ENCODE measurements around the gene DHX40.

DNA sequence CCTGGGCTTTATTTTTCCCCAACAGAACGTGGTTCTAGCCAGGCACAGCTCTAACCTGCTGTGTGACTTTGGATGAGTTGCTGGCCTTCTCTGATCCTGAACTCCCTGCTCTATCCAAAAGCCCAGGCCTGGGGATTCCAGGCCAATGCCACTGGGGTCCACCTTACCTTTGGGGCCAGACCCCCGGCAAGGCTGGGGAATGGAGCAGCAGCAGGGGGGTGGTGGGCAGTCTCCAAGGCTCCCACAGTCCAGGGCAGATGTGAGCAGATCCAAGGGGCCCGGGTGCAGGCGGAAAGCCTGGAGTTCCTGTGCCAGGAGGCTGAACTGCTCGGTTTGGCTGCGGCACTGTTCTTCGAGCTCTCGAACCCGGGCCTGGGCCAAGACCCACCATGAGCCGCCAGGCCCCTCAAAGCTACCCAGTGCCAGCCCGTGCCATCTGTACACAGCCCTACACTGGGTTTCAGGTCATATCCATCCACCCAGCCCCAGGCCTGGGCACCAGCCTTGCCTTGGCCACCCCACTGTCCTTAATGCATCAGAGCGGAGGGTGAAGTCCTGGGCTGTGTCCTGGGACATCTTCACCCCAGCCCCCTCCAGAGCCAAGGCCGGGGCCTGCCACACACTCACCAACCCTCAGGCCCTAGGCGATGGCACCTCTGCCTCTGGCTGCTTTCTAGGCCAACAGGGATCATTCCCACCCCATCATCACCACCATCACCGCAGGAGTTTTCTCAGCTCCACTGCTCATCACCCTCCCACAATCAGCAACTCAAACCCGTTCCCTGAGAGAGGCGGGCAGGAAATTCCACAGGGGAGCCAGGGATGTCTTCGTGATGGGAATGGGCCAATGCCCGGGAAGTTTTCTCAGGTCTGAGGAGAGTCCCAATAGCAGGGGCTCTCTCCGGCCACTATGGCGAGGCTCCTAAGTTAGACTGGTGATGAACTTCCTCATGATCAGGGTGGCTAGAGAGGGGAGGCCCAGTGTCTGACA lies 9.4 kb downstream of the TSPOAP1 start:
- RRBS = 97% methylated on average over 7 of the region's 21 CpGs

GRCh38 chr17:58327746-58328424 lies 710 bp downstream of the TSPOAP1 start:
- RRBS = no CpG with 5 or more reads among the region's 17 CpGs

GRCh38 chr17:58330994-58331853 lies 2.6 kb upstream of the TSPOAP1 start:
- RRBS = no CpG with 5 or more reads among the region's 23 CpGs

- RRBS = no CpG with 5 or more reads among the region's 9 CpGs
Measured at GRCh38 chr17:58343771-58344849, 7.9 kb downstream of the SUPT4H1 start.

- RRBS = no CpG with 5 or more reads among the region's 2 CpGs
Measured at GRCh38 chr17:58510037-58510309, 4.5 kb downstream of the MTMR4 start.

DNA sequence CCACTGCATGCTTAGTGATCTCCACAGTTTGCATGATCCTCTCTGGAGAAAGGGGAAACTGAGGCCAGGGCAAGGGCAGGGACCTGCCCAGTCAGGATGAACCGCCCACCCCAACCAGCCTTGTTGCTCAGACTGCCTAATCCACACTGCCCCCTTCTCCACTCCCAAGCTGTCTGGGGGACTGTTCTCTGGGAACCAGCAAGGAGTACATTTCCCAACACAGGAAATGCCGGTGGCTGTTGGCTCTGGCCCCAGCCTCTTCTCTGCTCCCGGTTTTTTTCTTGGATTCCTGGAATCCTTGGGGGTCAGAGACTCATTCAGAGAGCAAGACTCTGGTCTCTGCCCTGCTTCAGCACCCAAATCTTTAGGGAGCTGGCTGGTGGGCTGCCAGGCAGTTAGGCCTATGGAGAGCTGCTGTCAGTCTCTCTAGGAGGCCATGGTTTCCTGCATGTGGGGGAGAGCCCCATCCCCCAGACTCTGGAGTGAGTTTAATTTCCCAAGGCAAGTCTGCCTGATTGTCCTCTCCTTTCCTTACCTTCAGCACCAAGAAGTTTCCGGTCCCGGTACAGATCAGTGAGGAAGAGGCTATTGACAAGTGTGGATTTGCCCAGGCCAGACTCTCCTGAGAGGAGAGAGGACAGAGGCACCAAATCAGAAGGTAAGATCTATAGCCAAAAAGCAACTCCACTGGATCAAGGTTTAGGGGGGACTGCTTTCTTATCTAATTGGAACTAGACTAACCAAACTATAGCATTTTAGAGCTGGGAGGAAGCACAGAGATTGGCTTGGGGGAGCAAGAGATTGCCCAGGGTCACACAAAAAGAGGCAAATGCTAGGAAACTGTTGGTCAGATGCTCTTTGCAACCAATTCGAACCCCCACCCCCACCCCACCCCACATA lies 11.0 kb upstream of the MTMR4 start:
- RRBS = no CpG with 5 or more reads among the region's 6 CpGs

DNA sequence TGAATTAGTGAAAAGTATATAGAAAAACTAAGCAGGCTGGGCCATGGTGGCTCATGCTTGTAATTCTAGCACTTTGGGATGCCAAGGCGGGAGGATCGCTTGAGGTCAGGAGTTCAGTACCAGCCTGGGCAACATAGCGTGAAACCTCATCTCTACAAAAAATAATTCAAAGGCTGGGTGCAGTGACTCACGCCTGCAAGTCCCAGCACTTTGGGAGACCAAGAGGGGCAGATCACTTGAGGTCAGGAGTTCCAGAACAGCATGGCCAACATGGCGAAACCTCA lies 15.4 kb upstream of the TRIM37 start:
- RRBS = no CpG with 5 or more reads among the region's 5 CpGs

DNA sequence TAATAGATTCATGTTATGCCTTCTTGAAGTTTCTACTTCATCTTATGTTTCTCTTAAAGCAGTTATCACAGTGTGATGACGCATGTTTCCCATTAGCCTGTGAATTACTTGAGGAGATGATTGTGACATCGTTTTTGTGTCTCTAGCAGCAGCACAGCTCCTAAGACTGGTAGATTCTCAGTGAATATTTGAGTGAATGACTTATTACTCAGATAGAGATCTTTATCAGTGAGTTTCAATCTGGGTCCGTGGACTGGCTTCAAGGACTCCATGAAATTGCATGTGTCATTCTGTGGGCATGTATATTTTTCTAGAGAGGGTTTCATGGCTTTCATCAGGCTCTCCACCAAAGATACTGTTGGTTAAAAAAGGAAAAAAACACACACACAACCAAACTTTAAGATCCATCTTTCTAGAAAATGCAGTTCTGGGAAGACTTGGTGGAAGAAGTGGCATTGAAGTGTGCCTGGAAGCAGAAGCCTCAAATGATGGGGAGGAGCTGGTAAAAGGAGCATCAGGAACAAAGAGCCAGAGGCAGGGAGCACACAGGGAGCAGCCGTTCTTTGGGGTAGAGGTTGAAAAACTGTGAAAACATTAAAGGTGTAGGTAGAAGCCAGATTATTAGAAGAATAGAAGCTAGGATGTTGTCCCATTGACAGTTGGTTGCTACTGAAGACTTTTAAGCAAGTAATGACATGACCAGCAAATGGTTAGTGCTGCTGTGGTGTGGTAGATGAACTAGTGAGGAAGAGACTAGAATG lies 30.1 kb downstream of the YPEL2 start:
- RRBS = no CpG with 5 or more reads among the region's 4 CpGs

GRCh38 chr17:59422919-59423821 lies 91.7 kb downstream of the YPEL2 start:
- RRBS = no CpG with 5 or more reads among the region's 12 CpGs

DNA sequence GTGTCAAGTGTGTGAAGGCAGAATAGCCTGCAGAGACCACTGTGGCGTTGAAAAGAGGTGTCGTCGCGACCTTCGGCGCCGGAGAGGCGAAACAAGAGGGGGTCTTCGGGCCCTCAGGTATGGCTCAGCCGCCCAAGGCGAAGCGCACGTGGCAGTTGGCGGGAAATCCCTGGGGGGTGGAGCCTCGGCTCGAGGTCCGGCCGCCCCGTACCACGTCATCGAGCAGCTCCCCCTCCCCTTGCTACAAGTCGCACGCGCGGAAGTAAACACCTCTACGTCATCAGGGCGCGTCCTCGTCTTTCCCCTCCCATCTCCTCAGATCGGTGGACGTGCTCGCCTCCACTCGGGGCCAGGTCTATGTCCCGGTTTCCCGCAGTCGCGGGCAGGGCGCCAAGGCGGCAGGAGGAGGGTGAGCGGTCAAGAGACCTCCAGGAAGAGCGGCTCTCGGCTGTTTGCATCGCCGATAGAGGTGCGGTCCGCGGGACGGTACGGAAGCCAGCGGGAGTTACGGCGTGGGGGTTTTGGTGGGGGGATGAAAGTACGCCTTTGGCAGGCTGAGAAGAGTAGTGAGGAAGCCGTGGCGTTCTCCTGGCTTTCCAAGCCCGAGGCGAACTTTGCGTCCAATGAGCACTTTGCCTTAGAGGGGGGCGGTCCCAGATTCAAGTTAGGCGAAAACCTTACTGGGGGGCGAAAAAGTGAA lies at the start of gene DHX40:
TSS of gene DHX40 (plus strand) at position 296 of the 700 bp plus-strand sequence.
- RRBS = 97% methylated on average over 9 of the region's 61 CpGs

DNA sequence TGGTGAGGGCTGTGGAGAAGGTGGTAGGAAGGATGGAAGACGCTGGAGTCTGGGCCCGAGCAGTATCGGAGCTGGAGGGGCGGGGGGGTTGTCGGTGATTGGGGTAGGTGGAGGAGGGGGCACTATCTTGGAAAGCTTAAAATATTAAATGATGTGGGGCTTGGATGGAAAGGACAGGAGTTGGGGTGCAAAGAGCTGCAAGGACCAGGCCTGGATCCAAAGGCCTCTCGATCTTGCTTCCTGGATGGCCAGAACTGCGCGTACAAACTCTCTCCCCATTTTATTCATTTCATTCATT lies 446 bp downstream of the CLTC start:
- RRBS = no CpG with 5 or more reads among the region's 8 CpGs

DNA sequence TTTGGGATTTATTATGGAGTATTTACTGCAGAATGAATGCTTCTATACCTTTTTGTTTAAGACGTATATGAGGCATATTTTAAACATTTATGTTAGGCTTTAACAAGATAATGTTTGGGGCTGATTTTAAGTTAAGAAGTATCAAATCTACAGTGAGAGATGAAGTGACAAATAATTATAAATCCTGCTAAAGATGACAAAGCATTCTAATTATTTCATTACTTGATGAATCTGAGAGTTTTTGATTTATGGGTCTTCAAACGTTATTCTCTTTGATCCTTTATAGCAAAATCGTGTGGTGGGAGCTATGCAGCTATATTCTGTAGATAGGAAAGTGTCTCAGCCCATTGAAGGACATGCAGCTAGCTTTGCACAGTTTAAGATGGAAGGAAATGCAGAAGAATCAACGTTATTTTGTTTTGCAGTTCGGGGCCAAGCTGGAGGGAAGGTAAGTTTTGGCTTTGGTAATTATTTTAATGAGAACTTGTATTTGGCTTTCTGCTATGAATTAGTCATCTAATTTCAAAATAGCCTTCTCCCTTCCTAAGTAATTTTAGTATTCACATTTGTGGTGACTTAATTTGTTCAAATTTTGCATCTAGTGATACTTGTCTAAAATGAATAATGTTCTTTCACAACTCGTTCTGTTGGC lies 28.4 kb downstream of the CLTC start:
- RRBS = no CpG with 5 or more reads among the region's 6 CpGs

- RRBS = no CpG with 5 or more reads among the region's 3 CpGs
Measured at GRCh38 chr17:59857055-59857639, 35.6 kb downstream of the TUBD1 start.

- RRBS = no CpG with 5 or more reads among the region's 3 CpGs
Measured at GRCh38 chr17:59958597-59959544, 5.7 kb downstream of the RNFT1 start.

GRCh38 chr17:60037024-60037598 lies 41.6 kb downstream of the HEATR6 start:
- RRBS = no CpG with 5 or more reads among the region's 14 CpGs

- RRBS = no CpG with 5 or more reads among the region's 11 CpGs
Measured at GRCh38 chr17:60043592-60044146, 35.1 kb downstream of the HEATR6 start.

DNA sequence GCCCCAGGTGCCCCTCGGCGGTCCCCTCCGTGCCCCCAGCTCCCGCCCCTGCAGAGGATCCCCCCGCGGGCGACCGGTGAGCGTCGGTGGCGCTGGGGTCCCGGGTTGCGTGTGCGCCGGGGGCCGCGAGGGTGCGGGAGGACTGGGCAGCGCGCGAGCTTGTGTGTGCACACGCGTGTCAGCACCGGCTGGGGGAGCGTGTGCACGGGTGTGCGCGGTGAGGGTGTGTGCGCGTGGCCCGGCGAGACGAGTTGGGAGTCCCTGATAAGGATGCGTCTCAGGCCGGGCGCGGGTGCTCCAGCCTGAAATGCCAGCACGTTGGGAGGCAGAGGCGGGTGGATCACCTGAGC lies 313 bp downstream of the CA4 start:
- RRBS = 92% methylated on average over 22 of the region's 39 CpGs

DNA sequence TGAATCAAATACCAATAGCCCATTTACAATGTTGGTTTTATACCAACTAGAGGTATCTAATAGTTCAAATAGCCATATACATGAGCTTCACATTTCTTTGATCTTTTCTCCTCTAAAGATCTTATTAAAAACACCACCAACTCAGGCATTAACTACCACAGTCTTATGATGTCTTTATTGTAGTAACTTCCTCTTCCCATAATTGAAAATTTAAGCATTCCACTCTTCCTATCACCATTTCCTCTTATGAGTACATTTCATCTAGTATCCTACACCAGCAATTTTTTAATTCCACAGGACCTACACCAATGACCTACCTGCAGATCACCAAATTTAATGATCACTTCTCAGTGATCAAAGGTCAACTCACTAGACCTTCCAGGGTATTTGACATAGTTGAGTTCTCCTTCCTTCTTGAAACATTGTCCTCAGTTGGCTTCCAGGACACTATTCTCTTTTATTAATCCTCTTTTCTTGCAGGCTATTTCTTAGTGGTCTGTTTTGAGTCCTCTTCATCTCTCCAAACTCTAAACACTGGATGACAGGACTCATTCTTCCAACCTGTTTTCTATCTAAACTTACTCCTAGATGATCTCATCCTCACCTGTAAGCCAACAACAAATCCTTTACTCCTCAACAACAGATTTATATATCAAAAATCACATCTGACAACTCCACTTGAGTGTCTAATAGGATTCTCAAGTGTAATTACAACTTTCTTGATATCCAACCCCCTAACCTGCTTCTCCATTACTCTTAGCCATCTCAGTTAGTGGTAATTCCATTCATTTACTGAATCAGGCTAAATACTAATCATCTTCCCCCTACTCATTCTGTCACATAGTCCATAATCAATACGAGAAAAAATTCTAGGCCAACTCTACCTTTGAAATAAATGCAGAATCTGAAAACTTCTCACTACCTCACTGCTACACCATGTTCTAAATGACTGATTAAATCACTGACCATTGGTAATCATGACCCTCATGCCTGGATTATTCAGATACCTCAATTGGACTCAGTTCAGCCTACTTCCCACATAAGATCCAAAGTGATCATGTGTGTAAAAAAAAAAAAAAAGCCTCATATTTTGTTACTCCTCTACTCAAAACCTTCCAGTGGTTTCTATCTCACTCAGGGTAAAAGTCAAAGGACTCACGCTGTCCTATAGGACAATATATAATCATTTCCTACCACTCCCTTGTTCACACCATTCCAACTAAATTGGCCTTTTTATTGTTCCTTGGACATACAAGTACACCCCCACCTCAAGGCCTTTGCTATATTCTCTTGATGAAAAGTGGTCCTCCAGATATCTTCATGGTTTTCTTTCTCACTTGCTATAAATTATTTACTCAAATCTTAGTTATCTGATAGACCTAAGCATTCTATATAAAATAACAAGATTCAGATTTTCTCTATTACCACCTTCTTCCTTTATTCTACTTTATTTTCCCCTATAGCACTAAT lies 99.7 kb downstream of the USP32 start:
- RRBS = no CpG with 5 or more reads among the region's 2 CpGs

DNA sequence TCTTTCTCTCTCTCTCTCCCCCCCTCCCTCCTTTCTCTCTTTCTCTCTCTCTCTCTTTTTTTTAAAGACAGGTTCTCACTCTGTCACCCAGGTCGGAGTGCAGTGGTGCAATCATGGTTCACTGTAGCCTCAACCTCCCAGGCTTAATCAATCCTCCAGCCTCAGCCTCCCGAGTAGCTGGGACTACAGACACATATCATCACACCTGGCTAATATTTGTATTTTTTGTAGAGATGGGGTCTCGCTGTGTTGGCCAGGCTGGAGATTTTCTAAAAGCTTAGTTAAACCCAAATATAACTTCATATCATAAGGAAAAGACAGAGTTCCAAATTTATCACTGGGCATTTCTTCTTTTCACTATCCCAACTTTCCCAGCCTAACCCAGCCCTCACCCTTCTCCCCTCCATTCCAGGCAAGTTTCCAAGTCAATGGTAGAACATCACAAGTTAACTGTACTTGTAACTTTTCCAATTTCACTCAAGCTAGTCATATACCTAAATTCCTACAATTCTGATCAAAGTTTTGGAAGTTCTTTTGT lies 61.4 kb downstream of the USP32 start:
- RRBS = no CpG with 5 or more reads among the region's 3 CpGs

GRCh38 chr17:60342056-60342996 lies 49.6 kb downstream of the USP32 start:
- RRBS = no CpG with 5 or more reads among the region's 16 CpGs